Endothelial cell (in vitro differentiated cells): ENCODE measurements around a stretch of chr5.

DNA sequence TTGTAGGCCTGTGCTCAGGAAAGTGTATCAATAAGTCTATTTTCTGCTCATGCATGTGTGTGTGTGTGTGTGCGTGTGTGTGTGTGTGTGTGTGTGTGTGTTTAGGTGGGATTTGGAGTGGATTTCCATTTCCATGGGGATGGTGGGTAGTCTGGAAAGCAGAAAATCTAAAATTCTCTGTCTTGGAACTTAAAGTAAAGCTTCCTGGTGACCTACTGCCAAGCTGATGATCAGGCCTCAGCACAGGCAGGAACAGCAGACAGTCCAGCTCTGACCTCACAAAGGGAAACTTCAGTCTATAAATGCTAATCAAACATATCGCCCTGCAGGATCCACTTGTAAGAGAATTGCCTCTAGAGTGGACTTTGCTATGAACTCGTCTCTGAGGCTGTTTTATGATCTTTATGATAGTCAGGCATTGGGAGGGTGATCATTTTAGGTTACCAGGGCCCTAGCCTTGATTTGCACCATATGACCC, 67.5 kb upstream of the SELENOP start:
- PRO-cap: no peak

DNA sequence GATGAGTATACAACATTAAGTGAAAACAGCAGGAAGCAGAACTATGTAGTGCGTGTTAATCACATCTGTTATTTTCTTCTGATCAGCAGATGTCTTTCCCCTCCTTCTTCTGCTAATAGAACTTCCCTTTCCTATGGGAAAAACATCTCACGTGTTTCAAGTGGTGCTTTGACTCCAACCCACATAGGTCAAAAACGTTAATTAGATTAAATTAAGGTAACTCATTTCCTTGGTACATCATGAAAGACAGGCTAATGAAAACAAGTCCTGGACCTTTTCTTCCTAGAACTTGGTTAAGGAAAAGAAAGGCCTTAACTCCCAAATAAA, 70.1 kb upstream of the SELENOP start:
- PRO-cap: no peak

GRCh38 chr5:42886697-42887140, 75.0 kb upstream of the SELENOP start:
- PRO-cap: no peak

- PRO-cap: no peak
Observed at GRCh38 chr5:42908913-42909209, 97.2 kb upstream of the SELENOP start.

GRCh38 chr5:43007024-43007400, 33.1 kb downstream of the ANXA2R start:
- PRO-cap: no peak

GRCh38 chr5:43014724-43015414, 25.2 kb downstream of the ANXA2R start:
- PRO-cap: no peak

- PRO-cap: bidirectional peak, plus-strand start at chr5:43042483, minus-strand start at chr5:43042351; bidirectional peak, plus-strand start at chr5:43043316, minus-strand start at chr5:43043091
Observed at GRCh38 chr5:43042426-43043616, 2.7 kb upstream of the ANXA2R start.

GRCh38 chr5:43045028-43046030, 5.2 kb upstream of the ANXA2R start:
- PRO-cap: unidirectional peak, plus-strand start at chr5:43045658

GRCh38 chr5:43065348-43065768, 25.2 kb upstream of the ANXA2R start:
- PRO-cap: unidirectional peak, plus-strand start at chr5:43065705

- PRO-cap: bidirectional peak, plus-strand start at chr5:43066057, minus-strand start at chr5:43065924; bidirectional peak, plus-strand start at chr5:43066368, minus-strand start at chr5:43066446
Observed at GRCh38 chr5:43065769-43066851, 26.0 kb upstream of the ANXA2R start.

- PRO-cap: no peak
Observed at GRCh38 chr5:43308718-43309806, 4.2 kb downstream of the HMGCS1 start.

GRCh38 chr5:43396544-43397648, 15.3 kb downstream of the CCL28 start:
- PRO-cap: no peak

DNA sequence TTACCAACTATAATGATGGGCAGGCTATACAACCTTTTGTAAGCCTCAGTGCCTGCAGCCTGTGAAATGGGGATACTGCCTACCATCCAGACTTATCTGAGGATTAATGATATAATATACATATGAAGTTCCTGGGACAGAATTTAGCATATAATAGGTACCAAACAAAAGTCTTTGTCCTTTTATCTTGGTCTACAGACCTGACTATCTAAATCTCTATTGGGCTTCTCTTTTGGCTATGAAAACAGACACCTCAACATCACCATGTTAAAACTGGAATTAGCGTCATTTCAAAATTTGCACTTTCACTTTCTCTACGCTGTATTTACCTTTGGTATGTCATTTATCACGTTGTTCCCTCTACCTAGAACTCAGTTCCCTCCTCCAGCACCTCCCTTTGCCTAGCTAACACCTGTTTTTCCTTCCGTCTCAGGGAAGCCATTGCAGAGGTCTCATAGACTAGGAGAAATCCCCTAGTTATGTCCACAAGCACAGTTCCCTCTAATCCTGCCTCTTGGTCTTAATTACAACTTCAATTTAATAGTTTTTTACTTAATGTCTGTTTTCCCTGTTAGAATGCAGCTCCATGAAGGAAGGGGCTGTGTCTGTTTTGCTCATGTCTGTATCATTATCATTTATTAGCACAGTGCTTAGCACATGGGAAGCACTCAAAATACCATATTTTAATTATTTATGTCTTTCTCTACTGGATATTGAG, 14.1 kb upstream of the TMEM267 start:
- PRO-cap: no peak

- PRO-cap: no peak
Observed at GRCh38 chr5:43538524-43539155, 18.2 kb downstream of the PAIP1 start.

DNA sequence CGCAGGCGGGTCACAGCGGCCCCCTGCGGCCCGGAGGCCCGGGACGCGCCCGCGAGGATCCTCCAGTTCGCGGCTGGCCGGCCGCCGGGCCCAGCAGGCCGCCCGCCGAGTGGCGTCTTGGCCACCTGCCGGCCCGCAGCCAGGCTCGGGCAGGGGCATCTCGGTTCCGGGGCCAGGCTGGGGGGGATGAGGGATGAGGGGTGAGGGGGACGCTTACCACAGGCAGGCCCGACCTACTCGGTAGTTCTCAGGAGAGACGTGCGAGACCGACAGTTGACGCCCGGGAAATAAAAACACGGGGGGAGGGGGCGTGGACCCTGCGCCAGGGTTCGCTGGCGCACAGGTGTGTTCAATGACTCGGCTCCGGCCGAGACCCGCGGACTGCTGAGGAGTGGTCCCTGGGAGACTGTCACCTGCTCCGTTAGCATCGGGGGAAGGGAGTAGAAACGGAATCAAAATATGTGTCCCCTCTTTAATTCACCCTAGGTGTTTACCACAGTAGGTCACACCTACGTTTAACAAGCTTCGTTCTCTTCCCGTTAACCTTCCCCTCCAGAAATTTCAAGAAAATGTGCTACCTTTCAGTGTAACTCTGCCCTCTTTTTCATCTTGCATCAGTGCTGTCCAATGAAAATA, 364 bp upstream of the PAIP1 start:
- PRO-cap: no peak

DNA sequence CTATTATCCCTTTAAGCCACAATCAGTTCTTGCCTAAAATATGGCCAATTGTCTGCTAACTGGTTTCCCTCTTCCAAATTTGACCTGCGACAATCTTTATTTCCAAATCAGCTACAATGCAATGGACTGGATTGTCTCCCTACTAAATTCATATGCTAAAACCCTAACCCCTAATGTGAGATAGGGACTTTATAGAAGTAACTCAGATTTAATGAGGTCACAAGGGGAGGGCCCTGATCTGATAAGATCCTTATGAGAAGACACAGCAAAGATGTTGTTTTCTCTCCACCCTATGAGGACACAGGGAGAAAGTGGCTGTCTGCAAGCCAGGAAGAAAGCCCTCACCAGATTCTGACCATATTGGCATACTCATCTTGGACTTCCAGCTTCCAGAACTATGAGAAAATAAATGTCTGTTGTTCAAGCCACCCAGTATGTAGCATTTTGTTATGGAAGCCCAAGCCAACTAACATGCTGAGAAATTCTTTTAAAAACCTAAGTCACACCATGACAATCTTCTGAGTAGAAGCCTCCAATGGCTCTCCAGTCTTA, 2.5 kb upstream of the MRPS30 start:
- PRO-cap: no peak

GRCh38 chr5:44813002-44813349, 4.2 kb downstream of the MRPS30 start:
- PRO-cap: no peak

DNA sequence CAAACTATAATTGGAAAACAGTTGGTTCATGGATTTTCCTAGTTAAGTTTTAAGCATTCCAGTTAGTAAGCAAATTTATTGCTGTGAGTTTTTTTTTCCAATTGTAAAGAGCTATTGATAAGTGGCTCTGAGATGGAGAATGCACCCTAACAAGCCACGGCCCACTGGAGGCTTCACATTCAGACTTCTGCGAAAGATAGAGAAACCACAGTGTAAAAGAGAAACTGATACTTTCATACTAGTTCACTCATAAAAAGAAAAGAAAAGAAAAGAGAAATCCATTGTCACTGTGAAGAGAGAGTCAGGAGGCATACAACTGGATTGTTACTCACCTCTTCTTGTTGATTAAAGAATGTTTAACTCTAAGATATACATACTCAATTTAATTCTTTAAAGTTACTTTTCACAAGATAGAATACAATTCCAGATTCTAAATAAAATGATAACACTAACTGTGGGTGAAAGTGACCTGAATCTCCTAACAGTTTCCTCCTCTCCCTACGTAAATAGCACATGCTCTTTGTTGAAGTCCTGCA, 16.0 kb upstream of the ITGA1 start:
- PRO-cap: no peak

- PRO-cap: no peak
Observed at GRCh38 chr5:52888361-52888921, 100.7 kb upstream of the ITGA2 start.

GRCh38 chr5:52905575-52906149, 83.5 kb upstream of the ITGA2 start:
- PRO-cap: no peak